Tibial nerve (tissue), 3 donors: ENCODE results near the gene PLAC8.

DNA sequence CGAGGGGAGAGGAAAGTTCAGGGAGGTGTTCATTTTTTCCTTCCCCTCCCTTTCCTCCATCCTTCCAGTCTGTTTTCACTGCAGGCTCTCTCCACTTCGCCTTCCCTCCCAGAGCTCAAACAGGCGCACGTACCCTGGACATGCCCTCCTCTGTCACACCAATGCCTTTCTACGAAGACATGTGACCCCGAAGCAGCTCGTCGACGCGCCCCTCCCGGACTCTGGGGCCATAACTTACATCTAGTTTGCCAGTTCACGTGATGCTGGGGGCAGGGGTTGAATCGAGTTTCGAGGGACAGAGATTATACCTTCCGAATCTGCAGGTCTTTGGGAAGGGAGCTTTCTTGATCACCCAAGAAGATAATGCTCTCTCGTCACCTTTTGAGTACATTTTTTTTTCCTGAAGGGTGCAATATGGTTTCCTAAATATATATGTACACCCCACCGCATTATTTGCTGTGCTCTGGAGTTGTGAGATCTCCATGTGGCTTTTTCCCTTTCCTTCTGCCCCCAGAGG, 533 bp upstream of the PRKG2 start:
- PRO-cap = no peak
- RAMPAGE, long total RNA, 3 experiments = no peak in any of the 3 experiments

DNA sequence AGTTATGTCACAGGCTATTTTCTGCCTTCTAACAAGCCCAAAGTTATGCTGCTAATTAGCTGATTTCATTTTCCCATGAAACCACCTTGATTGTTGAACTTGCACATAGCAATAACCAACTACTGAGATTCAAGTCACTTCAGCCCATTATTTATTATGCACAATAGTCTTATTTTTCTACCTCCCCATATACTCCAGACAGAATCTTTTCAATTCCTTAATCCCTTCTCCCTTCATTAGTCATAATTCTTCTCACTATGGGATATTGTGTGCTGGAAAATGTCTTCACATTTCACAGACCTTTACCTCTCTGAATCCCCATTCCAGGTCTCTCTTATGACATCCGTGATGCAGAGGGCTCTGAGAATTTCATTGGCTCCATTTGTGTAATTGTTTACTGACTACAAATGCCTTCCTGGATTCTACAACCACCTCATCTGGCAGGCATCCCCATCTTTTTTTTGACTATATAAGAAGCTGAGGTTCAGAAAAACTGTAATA, 9.2 kb downstream of the RASGEF1B start:
- PRO-cap = no peak
- RAMPAGE, long total RNA, 3 experiments = no peak in any of the 3 experiments

DNA sequence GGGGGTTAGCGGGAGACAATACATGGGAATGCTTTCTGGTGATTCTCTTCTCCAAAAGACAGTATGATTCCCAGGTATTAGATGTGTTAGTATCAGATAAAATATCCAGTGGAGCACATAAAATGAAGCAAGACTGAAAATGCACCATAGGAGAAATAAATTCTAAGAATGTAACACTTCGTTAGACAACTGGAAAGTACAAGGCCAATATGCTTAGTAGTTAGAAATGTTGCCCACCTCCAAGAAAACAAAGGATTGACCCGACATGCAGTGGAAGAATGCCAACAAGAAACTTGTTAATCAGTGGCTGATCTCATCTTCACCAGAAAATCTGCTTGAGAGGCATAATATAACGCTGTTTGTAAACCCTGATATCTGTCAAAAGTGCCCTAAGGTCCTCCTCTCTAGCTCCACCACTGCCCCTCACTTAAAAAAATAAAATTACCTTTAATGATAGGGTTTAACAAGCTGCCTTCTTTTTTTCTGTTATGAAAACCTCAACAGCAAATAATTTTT, 1.9 kb downstream of the RASGEF1B start:
- PRO-cap = no peak
- RAMPAGE, long total RNA, 3 experiments = no peak in any of the 3 experiments

GRCh38 chr4:81505751-81506312, 34.1 kb upstream of the RASGEF1B start:
- PRO-cap = no peak
- RAMPAGE, long total RNA, 3 experiments = no peak in any of the 3 experiments

DNA sequence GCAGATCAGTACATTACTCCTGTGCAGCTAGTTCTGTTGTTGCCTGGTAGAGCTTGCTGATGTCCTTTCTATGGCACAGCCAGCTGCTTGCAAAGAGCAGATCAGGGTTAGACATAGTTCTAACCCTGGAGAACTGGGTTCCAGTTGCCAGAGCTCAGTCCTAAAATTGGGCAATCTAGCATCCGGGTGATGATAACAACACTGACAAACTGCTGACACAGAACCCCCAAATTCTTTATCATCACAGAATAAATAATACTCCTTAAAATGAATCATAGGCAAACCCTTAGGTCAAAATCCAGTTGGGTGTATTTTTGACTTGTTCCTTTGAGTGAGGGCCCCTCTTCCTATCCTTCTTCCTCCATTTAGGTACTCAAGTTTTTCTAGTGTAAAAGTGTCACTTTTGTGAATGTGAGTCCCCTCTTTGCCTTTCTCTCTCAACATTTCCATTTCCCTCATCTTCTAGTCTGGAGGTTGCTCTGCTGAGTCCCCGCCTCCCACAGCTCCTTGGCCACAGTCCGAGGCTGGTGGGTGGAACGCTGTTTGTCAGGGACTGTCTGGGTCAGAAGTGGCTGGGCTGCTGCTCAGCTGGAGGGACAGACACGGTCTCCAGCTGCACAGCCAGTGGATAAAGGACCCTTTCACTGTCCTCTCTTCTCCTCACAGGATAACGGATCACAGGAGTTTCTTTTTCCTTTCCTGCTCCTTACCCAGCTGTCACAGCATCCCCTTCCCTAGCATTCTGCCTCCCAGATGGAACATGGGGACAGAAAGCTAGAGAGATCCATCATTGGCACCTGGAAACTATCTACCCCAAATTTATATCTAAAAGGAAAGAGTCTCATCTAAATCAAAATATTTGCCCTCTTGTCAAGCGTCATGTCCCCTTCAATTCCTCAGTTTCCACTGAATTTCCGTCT, 93.7 kb upstream of the RASGEF1B start:
- PRO-cap = bidirectional peak, plus-strand start at position 565 of the sequence, minus-strand start at position 434 of the sequence
- RAMPAGE, long total RNA, 3 experiments = no peak in any of the 3 experiments

DNA sequence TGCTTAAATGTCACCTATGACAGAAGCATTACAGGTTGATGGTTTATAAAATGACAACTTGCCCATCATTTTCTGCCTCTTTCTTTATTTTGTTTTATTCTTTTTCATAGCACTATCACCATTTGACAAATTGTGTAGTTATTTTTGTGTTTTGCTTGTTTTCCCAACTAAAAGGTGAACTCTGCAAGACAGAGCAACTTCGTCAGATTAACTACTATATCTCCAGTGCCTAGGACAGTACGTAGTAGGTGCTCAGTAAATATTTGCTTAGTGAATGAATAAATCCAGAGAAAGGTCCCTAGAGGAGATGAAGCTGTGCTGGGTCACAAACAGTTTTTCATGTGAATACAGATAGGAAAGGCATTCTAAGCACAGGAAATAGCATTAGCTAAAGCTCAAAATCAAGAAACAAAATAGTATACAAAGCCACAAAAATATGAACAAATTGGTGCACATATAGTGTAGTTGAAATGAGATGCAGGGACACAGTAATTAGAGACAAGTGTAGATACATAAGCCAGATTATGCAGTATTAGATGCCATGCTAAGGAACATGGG, 154.3 kb upstream of the RASGEF1B start:
- PRO-cap = no peak
- RAMPAGE, long total RNA, 3 experiments = no peak in any of the 3 experiments

DNA sequence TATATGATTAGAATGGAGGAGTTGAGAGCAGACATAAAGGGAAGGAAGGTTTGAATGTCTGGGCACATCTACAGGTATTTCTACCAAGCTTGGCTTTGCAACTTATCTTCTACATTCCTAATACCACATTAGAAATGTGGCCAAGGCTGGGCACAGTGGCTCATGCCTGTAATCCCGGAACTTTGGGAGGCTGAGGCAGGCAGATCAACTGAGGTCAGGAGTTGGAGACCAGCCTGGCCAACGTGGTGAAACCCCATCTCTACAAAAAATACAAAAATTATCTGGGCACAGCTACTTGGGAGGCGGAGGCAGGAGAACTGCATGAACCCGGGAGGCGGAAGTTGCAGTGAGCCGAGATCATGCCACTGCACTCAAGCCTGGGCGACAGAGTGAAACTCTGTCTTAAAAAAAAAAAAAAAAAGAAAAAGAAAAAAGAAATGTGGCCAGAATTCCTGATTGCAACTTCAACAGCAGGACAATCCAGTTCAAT, 196.6 kb upstream of the RASGEF1B start:
- PRO-cap = no peak
- RAMPAGE, long total RNA, 3 experiments = no peak in any of the 3 experiments

DNA sequence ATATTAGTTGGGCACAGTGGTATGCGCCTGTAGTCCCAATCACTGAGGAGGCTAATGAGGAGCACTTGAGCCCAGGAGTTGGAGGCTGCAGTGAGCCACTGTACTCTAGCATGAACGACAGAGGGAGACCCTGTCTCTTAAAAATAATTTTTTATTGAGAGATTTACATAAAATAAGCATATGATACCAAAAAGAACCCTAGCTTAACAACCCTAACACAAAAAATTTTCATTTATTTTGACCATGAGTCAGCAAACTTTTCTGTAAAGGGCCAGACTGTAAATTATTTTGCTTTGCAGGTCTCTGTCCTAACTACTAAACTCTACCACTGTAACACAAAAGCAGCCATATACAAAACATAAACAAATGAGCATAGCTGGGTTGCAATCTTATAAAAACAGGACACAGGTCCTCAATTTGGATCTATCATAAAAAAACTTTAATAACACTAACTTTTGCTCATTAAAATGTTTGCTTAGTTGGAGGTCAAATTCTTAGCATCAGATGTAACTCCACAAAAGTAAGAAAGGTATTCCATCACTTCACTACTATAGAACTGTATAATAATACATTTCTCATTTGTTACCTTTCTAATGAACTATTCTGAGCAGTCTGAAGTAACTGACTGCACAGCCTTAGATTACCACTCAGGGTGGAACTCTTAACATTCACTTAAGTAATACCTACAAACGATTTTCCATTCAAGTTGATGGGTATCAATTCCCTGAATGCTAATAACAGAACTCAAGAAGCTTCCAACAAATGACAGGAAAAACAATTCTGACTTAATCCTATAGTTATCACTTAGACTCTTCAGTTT, 21.2 kb downstream of the HNRNPD start:
- PRO-cap = no peak
- RAMPAGE, long total RNA, 3 experiments = no peak in any of the 3 experiments

DNA sequence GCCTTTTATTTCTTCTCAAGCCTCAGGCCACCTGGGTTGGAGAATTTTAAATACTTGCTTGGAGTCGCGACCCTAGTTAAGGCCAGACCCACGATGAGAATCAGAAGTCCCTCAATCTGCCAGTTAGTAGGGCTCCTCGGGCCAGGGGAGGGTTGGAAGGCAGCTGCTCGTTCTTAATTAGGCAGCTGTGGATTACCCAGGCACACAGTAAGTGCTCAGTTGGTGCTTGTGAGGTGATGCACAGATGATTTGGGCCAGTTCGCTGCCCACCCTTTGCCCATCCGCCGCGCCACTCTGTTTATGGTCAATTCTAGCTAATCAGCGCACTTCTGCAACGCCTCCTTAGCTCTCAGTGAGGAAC, 575 bp upstream of the SCD5 start:
- PRO-cap = no peak
- RAMPAGE, long total RNA, 3 experiments = no peak in any of the 3 experiments

GRCh38 chr4:82860302-82860767, 30.6 kb downstream of the SEC31A start:
- PRO-cap = no peak
- RAMPAGE, long total RNA, 3 experiments = no peak in any of the 3 experiments

DNA sequence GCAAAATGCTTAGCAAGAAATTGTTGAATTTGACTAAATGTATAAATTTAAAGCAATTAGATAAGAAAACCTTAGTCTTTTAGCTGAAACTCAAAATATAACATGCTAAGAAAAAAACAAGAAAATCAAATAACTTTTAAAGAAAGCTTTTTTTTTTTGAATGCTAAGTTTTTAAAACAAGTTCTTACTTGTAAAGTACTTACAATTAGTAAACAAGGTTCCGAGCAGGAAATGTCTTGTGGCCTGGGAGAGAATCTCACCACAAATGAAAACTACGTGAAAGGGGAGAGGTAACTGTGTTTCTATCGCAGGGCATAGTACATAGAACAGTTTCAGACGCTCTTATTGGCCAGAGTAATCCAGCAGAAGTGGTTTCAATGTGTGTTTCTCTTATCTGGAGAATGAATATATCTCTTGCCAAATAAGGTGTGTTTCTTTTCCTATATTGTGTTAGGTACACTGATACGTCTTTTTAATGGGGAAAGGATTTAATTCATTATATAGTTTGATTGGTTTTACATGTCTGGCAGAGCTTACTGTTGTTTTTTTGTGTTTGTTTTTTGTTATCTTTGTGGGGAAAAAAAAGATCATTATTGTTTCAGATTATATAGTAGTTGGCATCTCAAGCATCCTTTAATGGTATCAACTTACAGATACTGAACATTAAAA, at the start of gene PLAC8:
TSS of gene PLAC8 (minus strand) at position 267 of the 669 bp plus-strand sequence.
- PRO-cap = no peak
- RAMPAGE, long total RNA, 3 experiments = no peak in any of the 3 experiments

DNA sequence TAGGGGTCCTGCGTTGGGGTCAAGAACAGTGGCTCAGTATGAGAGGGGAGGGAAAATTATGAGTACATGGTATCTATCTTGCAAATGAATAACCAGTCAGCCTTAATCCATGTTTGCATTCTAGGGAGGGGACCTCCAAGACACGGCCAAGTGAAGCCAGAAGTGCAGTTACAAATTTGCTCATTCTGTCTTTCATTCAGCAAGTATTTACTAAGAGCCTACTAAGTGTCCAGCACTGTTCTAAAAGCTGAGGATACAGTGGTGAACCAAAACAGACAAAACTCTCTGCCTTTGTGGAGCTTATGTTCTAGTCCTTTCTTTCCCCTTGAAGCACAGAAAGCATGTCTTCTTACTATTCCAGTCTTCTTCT, 76.2 kb downstream of the COQ2 start:
- PRO-cap = no peak
- RAMPAGE, long total RNA, 3 experiments = no peak in any of the 3 experiments

DNA sequence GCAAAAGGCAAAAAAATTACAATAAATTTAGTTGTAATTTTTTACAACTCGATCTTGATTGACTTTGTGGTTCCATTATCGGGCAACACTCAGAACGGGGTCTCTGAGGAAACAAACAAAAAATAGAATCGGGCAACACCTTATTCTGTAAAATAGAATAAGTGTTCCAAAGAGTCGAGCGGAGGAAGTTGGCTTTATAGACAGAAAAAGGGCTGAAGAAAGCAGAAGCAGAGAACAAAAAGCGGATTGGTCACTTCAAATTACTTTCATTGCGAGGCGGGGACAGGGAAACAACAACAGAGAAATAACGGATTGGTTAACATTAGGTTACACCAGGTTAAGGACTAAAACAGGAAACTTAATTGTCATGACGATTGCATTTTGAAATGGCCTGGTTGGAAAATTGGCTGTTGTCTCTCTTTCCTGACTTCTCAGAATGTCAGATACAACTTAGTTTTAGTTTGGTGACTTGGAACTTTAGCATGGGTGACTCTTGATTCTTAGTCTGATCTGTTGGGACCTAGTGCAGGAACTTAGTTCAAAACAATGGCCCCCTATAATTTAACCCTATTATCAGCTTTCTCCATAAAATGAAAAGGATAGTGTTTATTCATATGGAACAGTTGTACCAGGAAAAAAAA, 489 bp upstream of the COQ2 start:
- PRO-cap = no peak
- RAMPAGE, long total RNA, 3 experiments = no peak in any of the 3 experiments

DNA sequence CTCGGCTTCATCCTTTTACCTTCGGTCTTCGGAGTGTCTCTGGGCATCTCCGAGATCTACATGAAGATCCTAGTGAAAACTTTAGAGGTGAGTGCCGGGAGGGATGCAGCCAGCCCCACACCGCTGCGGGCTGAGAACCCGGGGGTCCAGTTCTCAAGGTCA, 650 bp downstream of the GPAT3 start:
- PRO-cap = no peak
- RAMPAGE, long total RNA, 3 experiments = no peak in any of the 3 experiments

DNA sequence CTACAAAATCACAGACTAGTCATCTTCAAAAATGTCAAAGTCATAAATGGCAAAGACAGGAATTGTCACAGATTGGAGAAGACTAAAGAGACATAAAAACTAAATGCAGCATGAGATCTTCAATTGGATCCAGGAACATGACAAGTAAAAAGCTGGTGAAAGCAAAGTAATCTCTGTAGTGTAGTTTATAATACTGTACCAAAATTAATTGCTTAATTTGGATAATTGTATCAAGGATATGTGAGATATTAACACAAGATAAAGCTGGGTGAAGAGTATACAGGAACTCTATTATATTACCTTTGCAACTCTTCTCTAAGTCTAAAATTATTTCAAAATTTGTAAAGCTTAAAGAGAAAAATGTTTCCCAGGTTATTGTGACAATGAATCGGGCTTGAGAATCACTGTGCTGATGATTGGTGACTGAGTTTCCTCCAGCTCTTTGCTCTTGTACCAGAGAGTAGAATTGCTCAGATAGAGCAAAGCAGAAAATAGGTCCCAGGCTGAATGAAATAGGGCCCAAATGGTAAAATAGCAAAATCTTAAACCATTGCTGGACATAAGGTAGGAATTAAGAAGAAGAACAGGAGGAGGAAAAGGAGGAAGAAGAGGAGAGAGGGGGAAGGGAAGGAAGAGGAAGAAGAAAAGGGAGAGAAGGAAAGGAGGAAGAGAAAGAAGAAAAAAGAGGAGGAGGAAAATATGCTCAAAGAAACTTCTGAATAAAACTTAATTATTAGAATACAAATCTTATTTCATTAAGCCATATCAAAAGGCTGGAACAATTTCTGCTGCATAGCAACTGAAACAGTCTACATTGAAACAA, 325.2 kb downstream of the ARHGAP24 start:
- PRO-cap = no peak
- RAMPAGE, long total RNA, 3 experiments = start-site peak on the plus strand in 1 of 3 experiments, centred at position 323 of the sequence, 7 reads per replicate

DNA sequence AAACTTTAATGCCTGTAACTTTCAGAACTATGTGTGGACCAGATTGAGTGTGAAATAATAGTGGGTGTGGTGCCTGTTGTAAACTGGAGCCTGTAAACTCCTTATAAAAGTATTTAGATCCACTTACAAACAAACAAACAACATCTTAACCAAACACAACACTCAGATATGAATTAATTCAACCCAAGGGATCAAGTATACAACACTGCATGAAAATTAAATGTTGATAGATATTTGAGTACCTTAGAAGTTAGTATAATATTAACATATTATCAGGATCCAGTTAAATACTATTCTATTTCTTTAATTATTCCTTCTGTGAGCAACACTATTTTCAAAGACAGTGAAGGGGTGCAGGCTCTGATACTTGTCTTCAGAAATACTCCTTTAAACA, 437.5 kb downstream of the MAPK10 start:
- PRO-cap = unidirectional peak, minus-strand start at position 175 of the sequence
- RAMPAGE, long total RNA, 3 experiments = no peak in any of the 3 experiments

DNA sequence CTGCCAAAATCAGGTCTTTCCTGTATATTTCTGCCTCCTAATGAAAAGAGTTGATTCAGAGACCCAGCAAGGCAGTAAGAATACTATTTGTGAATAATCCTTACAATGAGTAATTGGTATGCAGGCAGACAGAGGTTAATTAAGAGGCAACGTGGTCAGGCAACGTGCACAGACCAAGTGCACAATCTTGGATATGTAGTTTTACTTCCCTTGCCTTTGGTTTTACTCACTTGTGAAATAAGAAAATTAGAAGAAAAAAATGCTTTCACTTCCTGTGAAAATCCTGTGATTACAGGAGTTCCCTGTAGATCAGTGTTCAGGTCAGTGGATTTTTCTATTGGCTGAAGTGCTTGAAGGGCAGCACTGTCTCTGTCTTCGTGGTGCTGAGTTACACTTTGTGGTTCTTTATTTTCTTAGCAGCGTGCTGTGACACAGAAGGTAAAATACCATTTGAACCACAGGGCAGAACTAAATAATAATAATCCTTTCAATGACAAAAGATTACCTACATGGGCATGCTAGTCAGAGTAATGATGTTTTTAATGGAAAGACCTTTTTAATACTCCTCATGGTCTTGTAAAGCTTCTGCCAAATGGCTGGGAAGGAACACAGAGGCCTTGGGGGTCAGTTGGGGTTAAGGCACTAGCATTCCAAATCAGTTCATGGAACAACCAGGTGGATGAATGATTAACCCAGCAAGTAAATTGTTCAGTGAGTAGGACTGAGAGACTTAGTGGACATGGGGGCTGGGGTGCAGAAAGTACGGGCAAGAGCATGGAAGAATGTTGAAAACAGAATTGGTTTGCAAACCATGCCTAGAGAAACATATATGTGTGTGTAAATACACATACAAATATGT, 430.8 kb downstream of the MAPK10 start:
- PRO-cap = no peak
- RAMPAGE, long total RNA, 3 experiments = no peak in any of the 3 experiments

DNA sequence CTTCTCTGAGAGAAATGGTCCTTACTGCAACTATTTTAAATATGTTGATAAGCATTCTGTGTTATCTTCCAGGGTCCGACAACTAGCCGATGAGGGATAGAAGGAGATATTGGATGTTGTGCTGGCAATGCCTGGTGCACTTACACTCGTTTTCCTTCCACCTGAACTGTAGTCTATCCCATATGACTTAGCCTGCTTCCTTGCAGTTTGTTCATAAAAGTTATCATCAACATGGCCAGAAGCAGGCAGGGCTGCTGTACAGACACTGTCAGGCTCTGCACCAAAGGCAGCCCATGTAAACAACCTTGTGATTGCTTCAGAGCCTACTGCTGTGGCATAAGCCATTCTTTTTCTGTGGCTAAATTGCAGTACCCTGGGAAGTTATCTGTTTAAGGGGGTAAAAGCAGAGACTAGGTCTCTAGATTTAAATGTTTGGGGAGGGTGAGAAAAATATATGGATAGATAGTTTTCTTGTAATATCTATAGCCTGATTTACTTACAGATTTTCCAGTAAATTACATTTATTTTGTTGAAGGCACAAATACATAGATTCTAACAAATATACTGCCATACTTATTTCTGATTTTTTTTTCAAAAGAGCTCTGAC, 1.5 kb downstream of the MAPK10 start:
- PRO-cap = no peak
- RAMPAGE, long total RNA, 3 experiments = no peak in any of the 3 experiments

- PRO-cap = no peak
- RAMPAGE, long total RNA, 3 experiments = no peak in any of the 3 experiments
These were observed 86.5 kb downstream of the SLC10A6 start for GRCh38 chr4:86762557-86763113.

DNA sequence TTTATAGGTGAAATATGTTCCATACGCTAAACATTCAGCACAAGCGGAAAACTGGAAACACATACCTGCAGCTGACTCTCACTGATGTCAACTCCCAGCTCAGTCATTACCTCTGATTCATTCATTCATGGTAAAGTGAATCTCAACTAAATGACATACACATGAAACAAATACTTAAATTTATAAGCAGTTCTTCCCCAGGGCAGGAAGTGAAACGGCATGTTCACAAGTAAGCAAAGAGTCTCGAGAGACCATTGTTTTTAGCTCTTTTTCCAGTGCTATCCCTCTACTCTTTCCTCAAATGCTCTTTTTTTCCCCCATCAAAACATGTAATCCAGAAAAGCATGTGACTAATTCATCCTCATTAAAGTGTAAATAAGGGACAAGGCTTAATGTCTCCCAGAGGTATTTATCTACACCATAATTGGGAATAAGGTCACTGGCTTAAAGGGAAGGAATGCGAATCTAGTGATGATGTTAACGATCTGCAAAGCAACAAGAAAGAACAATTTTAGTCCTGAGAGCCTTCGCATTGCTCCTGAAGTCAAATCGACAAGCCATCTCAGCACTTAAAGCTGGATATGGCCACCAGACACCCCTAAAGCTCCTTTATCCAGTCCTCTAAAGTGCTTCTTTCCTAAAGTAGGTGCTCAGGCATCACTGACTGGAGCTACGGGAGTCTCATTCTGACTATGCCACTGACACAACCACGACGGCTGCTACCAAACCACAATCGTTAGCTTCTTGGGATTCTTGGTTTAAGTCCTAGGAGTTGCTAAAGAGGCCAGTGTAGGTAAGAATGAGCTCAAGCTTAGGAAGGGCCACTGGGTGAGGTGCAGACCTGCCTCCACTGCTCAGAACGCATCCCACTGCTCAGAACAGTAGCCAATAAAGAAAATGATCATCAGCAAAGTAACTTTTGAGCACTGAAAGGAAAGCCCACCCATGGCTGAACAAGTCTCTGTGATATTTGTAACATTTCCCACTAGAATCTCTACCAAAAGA, 1.2 kb downstream of the SLC10A6 start:
- PRO-cap = unidirectional peak, plus-strand start at position 508 of the sequence
- RAMPAGE, long total RNA, 3 experiments = no peak in any of the 3 experiments